ENCODE measurements around a stretch of chr11.

DNA sequence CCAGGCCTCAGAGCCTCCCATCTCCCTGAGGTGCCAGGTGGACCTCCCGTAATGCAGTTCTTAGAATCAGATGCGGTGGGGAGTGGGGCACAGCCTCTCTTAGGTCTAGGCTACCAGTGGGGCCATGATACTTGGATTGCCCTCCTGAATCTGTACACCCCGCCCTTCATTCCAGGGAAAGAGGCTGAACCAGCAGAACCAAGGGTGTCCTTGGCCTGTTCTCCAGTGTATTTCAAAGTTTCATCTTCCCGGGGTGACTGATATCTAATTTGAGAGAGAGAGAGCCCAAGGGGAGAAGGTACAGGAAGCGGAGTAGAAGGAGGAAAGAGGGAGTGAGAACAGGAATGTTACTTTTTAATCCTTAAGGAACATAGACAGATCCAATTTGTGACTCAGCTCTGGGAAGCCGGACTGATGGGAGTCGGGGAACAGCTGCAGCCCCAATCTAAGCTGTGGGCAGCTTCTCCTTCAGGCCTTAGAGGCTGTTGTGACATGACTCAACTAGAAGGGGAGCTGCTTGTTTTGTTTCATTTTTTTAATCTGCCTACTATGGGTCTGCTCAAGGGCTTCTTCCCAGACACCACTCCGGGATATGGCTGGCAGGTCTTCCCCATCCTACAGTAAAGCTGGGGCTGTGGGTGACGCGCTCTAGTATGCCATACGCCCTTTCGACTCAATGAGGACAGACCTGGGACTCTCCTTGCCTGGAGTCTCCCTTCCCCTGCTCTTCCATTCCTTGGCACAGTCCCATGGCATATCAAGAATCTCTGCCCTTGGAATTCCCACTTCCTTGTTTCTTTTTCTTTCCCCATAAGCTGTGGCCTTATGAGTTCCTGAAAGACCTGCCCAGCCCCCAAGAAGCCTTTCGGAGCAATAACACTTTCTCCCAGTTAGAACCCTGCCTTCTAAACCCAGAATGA is 2.9 kb downstream of the DENND2B start:
- RRBS, result no CpG with 5 or more reads among the region's 13 CpGs

DNA sequence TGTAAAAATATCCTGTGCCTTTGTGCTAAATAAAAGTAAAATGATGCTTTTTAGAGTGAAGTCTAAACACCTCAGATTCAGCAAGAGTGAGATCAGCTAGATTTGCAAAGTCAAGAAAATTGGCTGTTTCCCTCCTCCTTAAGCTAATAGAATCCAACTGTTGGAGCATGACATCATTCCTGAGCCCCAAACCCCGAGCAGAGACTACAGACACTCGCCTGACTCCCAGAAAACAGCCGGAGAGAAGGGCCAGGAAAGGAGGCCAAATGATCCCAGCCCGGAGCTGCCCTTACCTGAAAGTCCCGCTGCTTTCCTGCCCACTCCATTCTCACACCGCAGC is 280 bp downstream of the DENND2B start:
- RRBS, result 8% methylated on average over 4 of the region's 6 CpGs

- RRBS, result no CpG with 5 or more reads among the region's 5 CpGs
Measured at GRCh38 chr11:8834332-8834716, 23.9 kb upstream of the DENND2B start.

- RRBS, result no CpG with 5 or more reads among the region's 7 CpGs
Measured at GRCh38 chr11:9051303-9051707, 40.1 kb downstream of the SCUBE2 start.

DNA sequence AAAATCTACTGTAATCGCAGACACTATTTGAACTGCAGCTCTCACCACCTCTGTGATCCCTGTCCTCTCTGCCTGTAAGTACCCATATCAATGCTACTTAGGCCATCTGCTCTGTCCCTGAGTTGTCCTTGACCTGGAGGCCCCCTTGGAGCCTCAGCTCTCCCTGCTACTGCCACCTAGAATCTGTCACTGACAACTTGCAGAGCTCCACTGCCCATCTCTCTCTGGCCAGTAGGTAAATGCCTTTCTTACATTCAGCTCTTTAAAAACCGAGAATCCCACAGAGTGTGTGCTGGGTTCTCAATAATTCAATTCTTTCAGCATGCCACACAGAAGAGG is 22.2 kb upstream of the IPO7 start:
- RRBS, result no CpG with 5 or more reads among the region's 2 CpGs

- RRBS, result no CpG with 5 or more reads among the region's 2 CpGs
Measured at GRCh38 chr11:9428686-9429251, 32.0 kb upstream of the ZNF143 start.

GRCh38 chr11:9460475-9460865 is 342 bp upstream of the ZNF143 start:
- RRBS, result 5% methylated on average over 6 of the region's 23 CpGs

- RRBS, result no CpG with 5 or more reads among the region's 10 CpGs
Measured at GRCh38 chr11:9565578-9566711, 7.5 kb upstream of the WEE1 start.

- RRBS, result 5% methylated on average over 6 of the region's 38 CpGs
Measured at GRCh38 chr11:9612907-9613840, 39.7 kb downstream of the WEE1 start.

DNA sequence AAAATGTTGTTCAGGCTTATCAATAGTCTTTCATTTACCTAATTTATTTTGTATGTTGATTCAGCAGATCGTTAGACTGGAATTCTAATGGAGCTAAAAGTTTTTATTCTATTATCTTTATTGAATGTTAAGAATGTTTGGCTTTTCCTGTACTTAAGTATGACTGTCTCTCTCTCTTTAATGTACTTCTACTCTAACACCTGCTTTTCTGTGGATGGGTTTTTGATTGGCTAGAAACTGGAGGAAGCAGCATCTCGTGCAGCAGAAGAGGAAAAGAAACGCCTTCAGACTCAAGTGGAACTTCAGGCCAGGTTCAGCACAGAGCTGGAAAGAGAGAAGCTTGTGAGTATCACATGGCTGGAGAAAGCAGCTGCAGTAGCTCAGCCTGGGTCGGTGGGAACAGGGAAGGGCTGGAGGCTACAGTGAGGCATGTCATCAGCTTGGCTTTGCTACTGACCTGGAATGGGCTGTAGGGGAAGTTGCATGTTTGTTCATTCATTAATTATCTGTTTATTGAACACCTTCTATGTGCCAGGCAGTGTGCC is 74.2 kb downstream of the SWAP70 start:
- RRBS, result no CpG with 5 or more reads among the region's 4 CpGs

GRCh38 chr11:9855639-9856410 is 191.9 kb downstream of the SWAP70 start:
- RRBS, result no CpG with 5 or more reads among the region's 2 CpGs

DNA sequence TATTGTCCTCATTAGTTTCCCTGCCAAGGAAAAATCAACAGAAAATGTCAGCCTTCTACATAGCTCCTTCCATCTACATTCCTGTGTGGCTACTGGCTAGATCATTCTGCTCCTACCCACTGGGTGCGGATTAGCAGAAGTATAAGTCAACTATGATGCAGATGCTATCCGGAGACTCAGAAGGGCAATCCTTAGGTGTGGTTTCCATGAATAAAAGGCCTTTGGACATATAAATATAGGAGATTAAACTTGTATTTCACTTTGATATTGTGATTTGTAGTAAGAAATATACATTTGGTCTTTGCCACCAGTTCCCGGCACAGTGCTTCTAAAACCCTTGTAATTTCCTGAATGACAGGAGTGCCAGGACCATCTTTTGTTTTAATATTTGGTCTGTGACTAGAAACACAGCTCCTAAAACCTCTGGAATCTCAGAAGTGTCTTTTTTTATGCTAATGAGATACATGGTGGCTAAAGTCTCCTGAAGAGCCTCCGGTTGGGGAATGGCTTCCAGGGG is 154.2 kb downstream of the SBF2 start:
- RRBS, result no CpG with 5 or more reads among the region's 4 CpGs

- RRBS, result no CpG with 5 or more reads among the region's 2 CpGs
Measured at GRCh38 chr11:10281380-10281937, 12.6 kb downstream of the SBF2 start.

DNA sequence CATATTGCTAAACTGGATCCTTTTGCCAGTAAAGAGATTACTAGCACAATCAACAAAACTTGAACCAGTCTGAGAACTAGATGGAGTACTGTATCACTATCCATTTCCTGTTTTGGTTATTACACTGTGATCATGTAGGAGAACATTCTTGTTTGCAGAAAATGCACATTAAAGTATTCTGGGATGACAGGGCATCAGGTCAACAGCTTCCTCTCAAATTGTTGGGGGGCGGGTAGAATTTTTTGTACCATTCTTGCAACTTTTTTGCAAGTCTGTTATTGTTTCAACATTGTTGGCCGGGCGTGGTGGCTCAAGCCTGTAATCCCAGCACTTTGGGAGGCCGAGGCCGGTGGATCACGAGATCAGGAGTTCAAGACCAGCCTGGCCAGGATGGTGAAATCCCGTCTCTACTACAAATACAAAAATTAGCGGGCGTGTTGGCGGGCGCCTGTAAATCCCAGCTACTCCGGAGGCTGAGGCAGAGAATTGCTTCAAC is 1.9 kb downstream of the SBF2 start:
- RRBS, result no CpG with 5 or more reads among the region's 12 CpGs

DNA sequence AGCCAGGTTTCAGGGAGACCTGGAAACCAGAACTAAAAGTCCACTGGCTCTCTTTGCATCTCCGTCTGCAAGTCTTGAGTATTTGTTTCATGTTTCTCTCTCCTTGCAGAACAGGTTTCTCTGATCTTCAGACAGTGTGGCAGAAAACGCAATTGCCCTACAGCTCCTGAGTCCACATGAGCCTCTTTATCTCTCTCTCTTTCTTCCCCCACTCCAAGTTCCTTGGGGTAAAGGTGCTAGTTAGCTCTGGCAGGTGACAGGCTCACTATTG is 66.9 kb upstream of the AMPD3 start:
- RRBS, result no CpG with 5 or more reads among the region's 2 CpGs

- RRBS, result no CpG with 5 or more reads among the region's 3 CpGs
Measured at GRCh38 chr11:10452166-10452753, 2.8 kb upstream of the AMPD3 start.

- RRBS, result no CpG with 5 or more reads among the region's 8 CpGs
Measured at GRCh38 chr11:10581290-10582235, 13.1 kb upstream of the LYVE1 start.

DNA sequence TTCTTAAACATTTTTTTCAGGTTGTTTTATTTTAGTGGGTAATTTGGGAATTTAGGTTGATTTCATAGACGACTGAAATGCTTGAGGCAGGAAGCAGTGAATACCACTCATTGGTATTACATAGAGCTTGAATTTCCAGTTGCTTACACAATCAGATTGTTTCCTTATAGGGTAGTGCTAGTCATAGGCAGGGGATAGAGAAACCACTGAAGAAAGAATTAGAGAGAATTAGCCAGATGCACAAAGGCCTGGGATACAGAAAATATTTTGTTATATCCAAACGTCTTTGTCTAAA is 23.9 kb upstream of the LYVE1 start:
- RRBS, result no CpG with 5 or more reads among the region's 2 CpGs

- RRBS, result no CpG with 5 or more reads among the region's 18 CpGs
Measured at GRCh38 chr11:10603025-10603547, 34.6 kb upstream of the LYVE1 start.

GRCh38 chr11:10691061-10691725 is 2.4 kb downstream of the IRAG1 start:
- RRBS, result no CpG with 5 or more reads among the region's 7 CpGs

Data from islet of Langerhans (tissue), 1 donor.